Measurements from ENCODE around the gene NALF2.

- PRO-cap, 2 experiments = no peak in any of the 2 experiments
These were observed 190.9 kb downstream of the ZC3H12B start for GRCh38 chrX:65225184-65226174.

GRCh38 chrX:65531102-65531502, 3.5 kb downstream of the LAS1L start:
- PRO-cap, 2 experiments = no peak in any of the 2 experiments

GRCh38 chrX:65635174-65635756, 32.2 kb upstream of the MSN start:
- PRO-cap, 2 experiments = no peak in any of the 2 experiments

GRCh38 chrX:65668189-65668452, 667 bp downstream of the MSN start:
- PRO-cap, 2 experiments = no peak in any of the 2 experiments

GRCh38 chrX:65737100-65737578, 69.7 kb downstream of the MSN start:
- PRO-cap, 2 experiments = no peak in any of the 2 experiments

- PRO-cap, 2 experiments = no peak in any of the 2 experiments
These were observed 72.4 kb downstream of the MSN start for GRCh38 chrX:65739653-65740528.

DNA sequence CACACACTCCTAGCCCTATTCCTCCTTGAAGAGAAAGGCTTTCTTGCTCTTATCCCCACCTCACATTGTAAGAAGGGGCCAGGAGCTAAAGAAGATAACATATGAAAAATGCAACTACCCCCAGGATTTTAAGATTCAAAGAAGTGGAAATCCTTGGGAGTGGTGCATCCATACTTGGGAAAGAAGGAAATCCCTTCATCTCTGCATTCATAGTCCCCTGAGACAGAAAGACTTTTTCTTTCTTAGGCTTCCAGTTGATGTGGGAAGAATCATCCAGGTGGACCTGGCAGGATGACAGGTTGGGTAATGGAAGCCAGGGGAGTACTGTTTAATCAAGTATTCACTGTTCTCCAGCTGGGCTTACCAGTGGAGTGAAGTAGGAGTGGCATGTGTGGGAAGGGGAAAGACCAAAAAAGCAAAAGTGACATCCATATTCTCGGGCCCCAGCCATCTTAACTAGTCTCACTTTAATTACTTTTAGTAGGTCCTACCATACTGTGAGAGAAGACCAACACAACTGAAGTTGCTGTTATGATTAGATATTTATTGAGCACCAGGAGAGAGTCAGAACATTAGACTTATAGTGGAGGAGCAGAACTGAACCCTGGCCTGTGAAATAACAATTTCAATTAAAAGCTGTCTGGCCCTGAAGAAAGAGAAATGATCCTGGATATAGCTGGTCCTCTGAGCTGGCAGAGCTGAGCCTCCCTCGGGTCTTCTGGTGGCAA, 18.5 kb downstream of the VSIG4 start:
- PRO-cap, 2 experiments = no peak in any of the 2 experiments

DNA sequence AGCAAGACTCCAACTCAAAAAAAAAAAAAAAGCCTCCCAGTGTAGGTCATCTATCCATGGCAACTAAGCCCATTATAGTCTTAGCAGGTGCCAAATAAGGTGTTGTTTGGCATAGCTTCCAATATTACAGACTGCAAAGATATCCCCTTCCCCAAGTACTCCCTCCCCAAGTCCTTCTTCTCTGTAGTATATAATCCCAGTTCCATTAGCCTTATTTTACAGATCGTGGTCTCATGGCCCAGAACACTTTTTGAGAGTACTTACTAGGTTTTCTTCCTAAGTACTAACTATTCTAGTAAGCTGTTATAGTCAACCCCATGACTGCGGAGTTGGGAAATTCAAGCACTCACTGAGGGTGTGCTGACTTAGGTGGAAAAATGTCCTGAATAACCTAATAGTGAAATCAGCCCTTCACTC, 11.9 kb upstream of the VSIG4 start:
- PRO-cap, 2 experiments = no peak in any of the 2 experiments

- PRO-cap, 2 experiments = no peak in any of the 2 experiments
These were observed 19.7 kb downstream of the AR start for GRCh38 chrX:67563444-67564052.

DNA sequence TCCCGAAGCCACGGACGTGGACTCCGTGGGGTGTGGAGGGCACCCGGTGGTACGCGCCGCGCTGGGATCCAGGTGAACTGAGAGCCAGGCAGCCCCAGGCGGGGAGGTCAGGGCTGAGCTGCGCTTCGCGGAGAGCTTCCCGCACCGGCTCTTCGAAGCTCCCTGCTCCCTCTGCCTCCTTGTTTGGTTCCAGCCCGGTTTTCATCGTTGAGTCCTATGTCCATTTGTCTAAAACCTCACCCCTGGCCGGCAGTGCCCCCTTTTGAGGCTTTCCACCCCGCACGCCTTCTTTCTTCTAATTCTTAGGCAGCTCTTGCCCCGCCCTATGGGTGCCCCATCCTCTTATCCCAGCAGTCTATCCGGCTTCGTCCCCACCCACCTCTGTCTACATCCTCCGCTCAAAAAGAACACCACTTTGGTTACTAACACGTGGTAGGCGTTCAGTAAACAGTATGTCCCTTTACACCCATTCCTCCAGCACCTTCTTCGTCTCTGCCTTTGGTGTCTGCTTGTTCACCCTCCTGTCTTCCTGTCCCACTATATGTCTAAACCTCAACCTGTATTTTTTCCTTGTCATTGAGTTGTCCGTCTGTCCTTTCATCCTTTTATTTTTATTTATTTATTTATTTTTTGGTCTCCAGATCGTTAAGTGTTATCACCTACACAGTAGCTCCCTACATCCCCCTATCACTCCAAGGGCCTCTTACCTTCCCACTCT, 39.2 kb downstream of the STARD8 start:
- PRO-cap, 2 experiments = peak in 2 of 2 experiments; most common minus-strand start position 297 of the sequence (in 2)

DNA sequence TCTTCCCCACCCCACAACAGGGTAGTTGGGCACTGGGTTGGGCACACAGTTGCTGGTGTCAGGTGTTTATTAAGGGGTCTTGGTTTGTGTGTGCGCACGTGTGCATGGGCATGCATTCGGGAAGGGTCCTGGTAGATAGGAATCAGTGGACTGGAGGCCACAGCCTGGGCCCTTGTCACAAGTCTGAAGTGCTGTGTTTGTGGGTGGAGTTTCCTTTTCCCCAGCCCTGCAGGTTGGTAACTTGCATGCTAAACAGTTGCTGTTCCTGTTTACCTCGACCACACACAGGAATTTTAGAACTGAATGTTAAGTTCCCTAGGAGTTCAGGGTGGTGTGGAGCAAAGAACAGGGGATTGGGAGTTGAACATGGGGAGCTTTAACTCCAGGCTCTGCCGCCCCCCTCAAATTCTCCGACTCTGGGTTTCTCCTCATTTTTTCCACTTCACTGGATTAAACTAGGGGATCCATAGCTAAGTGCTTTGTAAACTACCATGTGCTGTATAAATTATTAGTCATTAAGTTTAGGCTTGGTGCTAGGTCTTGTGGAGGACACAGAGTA, 48.9 kb downstream of the STARD8 start:
- PRO-cap, 2 experiments = no peak in any of the 2 experiments

- PRO-cap, 2 experiments = no peak in any of the 2 experiments
These were observed 61.5 kb downstream of the STARD8 start for GRCh38 chrX:68708818-68709419.

GRCh38 chrX:68868894-68869346, 40.1 kb downstream of the EFNB1 start:
- PRO-cap, 2 experiments = no peak in any of the 2 experiments

- PRO-cap, 2 experiments = no peak in any of the 2 experiments
These were observed 83.4 kb downstream of the EFNB1 start for GRCh38 chrX:68912224-68912574.

DNA sequence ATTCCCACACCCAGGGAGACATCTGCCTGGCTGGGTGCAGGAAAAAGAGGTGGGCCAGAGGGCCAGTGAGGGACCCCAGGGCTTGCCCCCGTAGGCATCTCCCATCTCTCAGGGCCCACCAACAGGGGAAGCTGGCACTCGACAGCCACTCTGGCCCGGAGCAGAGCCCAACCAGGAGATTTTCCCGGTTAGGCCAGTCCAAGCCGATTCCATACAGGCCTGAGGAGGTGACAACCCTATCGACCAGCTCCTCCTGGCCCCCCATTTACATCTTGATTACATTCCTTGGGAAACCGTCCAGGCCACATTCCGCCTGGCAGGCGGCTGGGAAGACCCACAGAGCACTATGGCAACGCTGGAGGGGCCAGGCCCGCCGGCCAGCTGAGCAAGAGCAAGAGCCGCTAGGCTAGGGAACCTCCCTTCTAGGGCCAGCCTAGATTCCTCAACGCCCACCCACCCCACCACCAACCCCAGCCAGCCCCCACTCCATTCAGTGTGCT, 161.1 kb downstream of the EFNB1 start:
- PRO-cap, 2 experiments = no peak in any of the 2 experiments

DNA sequence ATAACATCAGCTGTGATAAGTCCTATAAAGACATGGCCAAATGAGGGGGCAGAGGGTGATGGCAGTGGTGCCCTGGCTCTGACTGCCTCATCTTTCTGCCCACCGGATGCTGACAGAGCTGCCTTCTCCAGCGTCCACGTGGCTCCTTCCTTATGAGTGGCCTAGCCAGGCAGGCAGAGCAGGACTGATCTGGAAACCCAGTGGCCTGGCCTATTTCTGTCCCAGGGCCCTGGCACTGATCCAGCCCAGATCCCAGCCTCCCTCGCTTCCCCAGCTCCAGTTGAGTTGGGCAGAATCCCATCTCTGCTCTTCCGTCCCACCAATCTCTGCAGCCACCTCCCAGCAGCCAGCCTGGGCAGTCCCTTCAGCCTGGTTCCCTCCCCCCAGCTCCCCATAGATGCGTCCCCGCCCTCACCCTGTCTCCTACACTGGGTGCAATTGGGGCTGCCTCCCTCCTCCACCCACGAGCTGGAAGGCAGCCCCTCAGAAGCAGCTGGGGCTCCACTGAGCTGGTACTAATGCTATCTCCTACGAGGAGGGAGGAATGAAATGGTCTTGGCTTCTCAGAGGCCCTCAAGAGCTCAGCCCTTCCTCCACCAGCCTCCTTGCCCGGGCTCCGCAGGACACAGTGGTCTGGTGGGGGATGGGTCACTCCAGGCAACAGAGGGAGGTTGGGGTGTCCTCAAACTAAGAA, 94.2 kb downstream of the PJA1 start:
- PRO-cap, 2 experiments = no peak in any of the 2 experiments

DNA sequence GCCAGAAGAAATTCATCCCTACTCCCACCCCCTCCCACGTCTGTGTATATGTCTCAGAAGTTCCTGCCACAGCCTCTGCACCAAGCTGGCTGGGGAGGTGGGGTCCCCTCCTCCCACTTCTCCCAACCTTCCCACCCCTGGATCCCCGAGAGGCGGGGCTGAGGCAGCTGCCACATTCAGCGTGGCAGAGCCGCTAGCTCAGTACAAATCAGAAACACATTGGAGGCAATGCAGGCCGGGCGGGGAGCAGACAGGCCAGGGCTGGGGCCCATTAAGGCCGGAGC, 22.5 kb downstream of the PJA1 start:
- PRO-cap, 2 experiments = no peak in any of the 2 experiments

- PRO-cap, 2 experiments = no peak in any of the 2 experiments
These were observed 112.7 kb upstream of the PJA1 start for GRCh38 chrX:69277863-69278422.

DNA sequence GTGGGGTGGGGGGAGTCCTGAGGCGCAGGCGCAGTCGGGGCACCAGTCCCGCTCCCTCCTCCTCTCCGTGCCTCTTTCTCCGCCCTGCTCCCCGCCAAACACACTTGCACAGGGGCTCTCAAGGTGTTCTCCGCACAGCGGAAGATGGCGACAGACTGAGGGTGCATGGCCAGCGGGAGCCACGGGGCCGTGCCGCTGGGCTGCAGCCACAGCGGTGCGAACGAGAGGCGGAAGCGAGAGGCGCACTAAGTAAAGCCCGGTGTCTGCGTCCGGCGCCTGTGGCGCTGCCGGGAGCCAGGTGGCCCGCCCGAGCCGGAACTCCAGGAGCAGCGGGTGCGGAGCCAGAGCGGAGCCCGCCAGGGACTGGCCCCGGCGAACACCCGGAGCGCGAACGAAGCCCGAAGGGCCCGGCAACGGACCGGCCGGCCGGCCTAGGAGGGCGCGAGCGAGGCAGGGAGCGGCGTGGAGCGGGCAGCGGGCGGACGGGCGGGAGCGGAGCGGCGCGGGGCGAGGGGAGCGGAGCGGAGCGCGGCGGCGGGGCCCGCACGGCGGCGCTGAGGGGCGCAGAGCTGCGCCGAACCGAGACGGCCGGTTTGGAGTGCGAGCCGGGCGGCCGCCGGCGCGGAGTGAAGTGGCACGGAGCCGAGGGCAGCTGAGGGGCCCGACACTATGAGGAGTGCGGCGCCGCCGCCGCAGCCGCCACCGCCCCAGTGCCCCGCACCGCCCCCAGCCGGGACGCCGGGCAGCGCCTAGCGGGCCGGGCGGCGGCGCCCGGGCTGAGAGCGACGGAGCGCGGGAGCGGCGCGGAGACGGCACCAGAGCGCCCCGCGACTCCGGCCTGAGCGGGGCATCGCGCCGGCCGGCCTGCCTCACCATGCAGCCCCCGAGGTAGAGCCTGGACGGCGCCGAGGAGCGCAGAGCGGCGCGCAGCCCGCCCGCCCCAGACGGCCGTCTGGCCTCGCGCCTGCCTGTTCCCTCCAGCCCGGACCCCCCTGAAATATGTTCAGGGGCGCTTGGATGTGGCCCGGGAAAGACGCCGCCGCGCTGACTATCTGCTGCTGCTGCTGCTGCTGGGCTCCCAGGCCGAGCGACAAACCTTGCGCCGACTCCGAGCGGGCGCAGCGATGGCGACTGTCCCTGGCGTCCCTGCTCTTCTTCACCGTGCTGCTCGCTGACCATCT, at the start of gene NALF2:
Gene NALF2, plus strand, starts transcription at position 43 of the 1,181 bp plus-strand sequence.
- PRO-cap, 2 experiments = no peak in any of the 2 experiments

DNA sequence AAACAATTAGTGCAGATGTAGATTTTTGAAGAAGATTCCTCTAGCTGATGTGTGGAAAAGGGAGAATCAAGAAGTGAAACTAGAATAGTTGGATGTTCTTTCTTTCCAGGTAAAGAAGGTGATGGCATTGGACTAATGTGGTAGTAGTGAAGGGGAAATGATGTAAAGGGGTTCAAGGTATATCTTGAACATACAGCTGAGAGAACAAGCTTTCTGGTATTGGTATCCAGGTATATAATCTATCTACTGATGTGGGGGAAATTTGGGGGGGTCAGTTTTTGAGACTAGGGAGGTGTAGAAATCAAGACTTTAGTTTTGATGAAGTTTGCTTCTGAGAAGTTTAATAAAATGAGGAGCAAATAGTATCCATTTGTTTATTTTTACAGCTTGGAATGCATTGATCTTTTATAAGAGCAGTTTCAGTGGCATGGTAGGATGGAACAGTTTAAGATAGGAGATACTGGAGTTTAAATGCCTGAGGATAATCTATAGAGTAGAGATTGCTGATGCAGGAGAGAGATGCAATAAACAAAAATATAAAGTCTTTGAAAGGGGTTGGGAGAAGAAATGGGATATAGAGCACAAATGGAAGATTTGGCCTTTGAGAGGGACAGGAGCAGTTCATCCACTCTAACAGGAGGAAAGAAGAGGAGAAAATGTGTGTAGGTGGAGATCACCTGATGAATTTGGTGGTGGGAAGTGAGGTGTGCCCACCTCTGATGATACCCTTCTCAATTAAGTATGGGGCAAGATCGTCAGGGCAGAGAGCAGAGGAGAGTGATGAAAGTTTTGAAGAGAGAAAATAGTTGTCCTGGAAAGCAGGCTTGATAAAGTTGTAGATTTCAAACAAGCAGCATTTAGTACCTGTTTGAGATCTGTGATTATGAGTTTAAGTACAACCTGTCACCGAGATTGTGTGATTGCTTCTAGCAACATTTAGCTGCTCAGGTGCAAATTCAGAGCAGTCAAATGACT, 35.6 kb downstream of the EDA start:
- PRO-cap, 2 experiments = no peak in any of the 2 experiments

All from monocyte (primary cell).